ENCODE data around the genes CD82, CHST1, CRY2 and CHRM4.

DNA sequence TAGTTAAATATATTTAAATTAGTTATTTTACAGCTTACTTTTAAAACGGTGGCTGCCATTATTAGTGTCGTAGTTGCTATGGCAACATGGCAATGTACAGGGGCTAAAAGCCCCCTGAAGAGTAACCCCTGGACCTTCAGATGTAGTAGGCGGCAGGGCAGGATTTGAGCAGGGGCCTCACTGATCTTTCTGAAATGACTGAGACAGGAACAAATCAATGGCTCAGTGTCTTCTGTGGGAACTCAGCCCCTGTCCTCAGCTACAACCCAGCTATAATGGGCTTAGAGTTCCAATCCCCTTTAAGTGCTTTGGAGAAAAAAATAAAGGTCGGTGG is 6.3 kb upstream of the CD82 start:
- PRO-cap = unidirectional peak, plus-strand start at position 145 of the sequence; unidirectional peak, minus-strand start at position 274 of the sequence

DNA sequence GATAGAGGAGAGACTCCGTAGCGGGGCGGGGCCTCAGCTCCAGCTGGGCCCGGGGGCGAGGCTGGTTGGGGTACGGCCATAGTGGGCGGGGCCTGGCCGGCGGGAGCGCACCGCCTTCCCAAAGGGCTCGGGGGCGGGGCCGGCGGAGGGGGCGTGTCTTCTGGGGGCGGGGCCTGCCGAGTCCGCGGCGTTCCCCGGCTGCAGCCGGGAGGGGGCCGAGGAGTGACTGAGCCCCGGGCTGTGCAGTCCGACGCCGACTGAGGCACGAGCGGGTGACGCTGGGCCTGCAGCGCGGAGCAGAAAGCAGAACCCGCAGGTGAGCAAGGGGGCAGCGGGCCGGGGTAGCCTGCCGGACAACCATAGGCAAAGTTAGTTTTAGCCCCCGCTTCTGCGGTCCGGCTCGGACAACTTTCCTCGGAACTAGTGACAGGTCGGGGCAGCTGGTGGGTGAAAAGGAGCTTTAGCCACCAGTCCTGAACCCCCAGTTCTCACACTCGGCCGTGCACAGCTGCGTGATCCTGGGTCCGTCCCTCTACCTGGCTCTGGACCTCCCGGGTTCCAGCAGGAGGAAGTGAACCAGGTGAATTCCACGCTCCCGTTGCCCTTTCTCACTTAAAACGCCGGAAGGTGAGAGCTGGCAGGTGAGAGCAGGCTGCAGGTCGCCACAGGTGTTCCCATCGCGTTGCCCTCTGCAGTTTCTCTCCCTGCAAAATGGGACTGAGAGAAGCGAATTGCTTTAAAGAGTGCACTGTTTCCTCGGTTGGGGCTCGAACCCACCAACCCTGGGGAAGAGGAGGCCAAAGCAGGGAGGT is at the start of gene CD82:
TSS of gene CD82 (plus strand) at position 243 of the 812 bp plus-strand sequence.
- PRO-cap = bidirectional peak, plus-strand start at position 245 of the sequence, minus-strand start outside the sequence

GRCh38 chr11:44857427-44857922 is 93.2 kb downstream of the TP53I11 start:
- PRO-cap = no peak

GRCh38 chr11:44943046-44943907 is 7.4 kb downstream of the TP53I11 start:
- PRO-cap = no peak

GRCh38 chr11:45049183-45049547 is 97.3 kb upstream of the PRDM11 start:
- PRO-cap = no peak

DNA sequence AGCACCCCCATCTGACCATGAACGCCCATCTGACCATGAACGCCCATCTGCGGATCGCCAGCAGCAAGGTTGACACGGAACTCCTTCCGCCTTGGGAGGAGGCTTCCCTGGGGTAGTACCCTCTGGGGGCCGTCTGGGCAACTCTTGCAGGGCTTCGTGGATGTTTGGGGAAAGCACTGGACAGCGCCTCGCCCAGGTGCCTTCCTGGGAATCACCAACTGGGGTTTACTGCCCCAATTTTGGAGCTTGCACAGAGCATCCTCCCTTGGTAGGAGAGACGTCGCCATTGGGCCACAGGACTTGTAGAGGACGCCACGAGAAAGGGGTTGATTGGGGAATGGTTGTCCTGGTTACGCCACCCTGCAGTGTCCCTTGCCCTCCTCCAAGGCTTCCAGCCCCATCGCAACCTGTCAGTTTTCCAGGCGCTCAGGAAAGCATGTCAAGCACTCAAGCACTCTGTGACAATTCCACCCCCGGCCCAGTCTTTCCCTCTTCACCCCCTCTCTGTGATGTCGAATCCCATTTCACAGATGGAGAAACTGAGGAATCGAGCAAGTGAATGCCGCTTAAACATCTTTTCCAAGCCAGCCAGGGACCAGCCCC is 944 bp upstream of the PRDM11 start:
- PRO-cap = no peak

DNA sequence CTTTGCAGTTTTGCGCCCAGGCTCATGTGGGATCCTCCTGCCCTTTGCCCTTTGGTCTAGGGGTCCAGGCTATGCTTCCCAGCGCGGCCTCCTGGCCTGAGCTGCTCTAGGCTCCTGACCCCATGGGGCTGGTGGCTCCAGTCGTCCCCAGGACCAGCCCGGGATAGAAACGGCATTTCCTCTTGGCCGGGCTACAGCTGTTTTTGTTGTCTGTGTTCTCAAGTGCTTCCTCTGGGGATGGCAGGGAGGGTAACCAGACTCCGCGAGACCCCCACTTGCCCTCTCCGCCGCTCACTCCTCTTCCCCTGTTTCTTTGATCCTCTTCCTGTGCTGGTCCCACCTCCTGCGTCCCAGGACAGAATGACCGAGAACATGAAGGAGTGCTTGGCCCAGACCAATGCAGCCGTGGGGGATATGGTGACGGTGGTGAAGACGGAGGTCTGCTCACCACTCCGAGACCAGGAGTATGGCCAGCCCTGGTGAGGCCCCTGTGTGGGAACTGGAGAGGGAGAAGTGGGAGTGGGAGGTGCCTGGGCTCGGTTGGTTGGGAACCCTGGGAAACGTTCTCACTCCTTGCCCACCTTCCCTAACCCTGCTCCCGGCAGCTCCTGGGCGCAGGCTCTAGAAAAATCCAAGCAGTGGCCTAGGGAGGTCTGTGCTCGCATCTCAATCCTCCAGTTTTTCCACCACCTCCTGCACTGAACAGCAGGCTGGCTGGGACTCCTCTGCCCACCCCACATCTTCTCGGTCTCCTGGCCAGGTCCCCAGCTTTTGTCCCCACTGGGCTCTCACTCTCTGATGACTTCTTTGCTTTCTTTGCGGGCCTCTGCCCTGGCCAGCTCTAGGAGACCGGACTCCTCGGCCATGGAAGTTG is 35.2 kb downstream of the PRDM11 start:
- PRO-cap = unidirectional peak, minus-strand start at position 165 of the sequence; unidirectional peak, minus-strand start at position 205 of the sequence

GRCh38 chr11:45434283-45434609 is 148.1 kb upstream of the SYT13 start:
- PRO-cap = no peak

DNA sequence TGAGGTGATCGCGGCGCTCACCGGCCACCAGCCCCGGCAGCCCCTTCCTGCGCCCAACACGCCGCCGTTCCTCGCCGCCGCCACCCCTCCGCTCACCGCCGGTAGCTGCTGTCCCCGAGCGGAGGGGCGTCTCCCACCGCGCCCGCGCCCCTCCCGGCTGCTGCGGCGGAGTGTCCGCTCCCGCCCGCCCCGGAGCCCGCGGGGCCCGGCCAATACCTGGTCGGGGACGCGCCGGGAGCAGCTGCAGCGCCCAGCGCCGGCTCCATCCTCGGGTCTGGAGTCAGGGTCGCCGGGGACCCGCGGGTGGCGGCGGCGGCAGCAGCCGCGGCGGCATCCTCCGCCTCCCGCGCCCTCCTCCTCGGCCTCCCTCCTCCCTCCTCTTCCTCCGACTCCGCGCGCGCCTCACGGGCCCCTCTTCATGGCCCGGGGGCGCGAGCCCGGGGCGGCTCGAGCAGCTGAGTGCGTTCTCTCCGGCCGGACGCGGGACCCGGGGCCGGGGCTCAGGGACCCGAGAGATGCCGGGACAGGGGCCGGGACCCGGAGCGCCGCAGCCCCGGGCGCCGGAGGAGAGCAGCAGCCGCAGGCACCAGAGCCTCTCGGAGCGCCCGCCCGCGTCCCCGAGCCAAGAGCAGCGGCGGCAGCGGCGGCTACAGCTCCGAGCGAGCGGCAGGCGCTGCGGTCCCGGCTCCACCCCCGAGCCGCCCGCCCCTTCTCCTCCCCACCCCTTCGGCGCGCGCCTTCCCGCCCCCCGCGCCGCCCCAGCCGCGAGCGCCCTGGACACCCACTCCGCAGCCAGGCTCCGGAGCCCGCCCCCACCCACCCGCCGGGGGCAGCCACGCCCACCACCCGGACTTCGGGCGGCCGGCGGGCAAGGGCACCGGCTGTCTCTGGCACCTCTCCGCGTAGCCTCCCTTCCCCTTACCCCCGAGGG is at the start of gene CHST1:
TSS of gene CHST1 (minus strand) at position 661 of the 931 bp plus-strand sequence.
- PRO-cap = bidirectional peak, plus-strand start at position 212 of the sequence, minus-strand start at position 133 of the sequence; bidirectional peak, plus-strand start at position 419 of the sequence, minus-strand start at position 276 of the sequence; unidirectional peak, minus-strand start at position 636 of the sequence

GRCh38 chr11:45847390-45848429 is at the start of gene CRY2:
Gene CRY2, plus strand, starts transcription at chr11:45847475.
- PRO-cap = bidirectional peak, plus-strand start at chr11:45847478, minus-strand start at chr11:45847251; unidirectional peak, plus-strand start at chr11:45847685; bidirectional peak, plus-strand start at chr11:45848160, minus-strand start at chr11:45848020

DNA sequence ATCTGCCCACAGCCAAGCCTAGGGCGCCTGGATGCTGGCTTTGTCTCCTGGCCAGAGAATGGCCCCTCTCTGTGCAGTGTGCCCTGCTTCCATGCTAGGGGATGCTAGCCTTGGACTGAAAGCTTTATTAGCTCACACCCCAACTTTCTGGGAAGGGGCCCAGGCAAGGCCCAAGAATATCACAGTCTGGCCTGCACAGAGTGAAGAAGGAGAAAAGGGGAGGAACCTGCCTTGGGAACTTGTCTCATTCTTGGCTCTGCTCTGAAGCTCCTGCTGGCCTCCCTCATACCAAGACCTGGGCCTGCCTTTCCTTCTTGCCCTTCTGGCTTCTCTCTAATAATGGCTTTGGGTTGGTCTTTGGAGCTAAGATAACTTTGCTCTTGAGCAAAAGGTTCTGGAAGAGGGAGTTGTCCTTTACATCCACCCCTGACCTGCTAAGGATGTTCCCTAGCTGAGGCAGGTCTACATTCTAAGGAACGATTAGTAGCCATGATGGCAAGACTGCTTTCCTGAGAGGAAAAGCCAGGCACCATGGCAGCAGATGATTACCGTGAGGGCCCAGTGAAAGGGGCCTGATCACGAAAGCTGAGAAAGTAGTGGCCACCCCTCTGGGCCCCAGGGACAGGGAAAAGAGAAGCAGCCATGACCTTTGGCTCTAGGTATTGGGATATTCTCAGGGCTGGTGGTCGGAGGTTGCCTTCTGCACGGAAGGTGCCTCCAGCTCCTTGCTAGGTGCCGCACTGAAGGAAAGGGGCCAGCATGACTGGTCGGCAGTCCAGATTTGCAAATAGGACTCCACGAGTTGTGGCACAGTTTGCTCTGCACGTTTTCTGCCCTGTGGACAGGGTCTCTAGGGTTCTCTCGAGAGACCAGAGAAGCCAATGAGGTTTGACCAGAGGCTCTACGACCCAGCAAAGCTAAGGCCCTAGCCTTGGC is 1.5 kb upstream of the MAPK8IP1 start:
- PRO-cap = no peak

GRCh38 chr11:45907932-45908646 is 1.0 kb upstream of the FREY1 start:
- PRO-cap = no peak

GRCh38 chr11:45919971-45920502 is 2.4 kb upstream of the PEX16 start:
- PRO-cap = no peak

DNA sequence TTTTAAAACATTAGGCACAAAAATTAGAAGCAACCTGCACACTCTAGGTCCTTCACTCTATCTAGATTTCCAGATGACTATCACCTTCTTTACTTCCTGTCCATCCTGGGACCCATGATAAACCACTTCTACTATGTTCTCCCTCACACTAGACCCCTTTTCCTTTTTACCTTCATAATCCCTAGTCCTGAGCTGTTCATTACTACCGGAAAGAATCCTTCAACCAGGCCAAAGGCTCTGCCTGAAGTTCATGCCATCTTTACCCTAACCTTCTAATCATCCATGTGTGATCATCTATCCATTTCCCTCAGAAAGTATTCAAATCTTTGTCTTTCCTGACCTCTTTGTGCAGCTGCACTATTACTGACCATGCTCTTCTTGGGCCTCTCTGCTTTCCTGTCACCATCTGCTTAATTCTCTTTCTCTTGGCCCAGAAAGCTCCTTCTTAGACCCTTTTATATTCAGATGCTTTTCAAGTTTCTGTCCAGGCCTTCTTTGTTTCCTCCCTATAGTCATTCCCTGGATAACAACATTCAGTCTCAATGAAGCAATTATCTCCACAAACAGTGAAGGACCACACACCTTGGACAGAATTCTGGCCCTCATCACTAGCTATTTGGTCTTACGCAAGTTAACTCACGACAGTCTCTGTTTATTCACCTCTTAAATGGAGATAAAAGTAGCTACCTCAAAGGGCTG is 89.6 kb downstream of the LARGE2 start:
- PRO-cap = no peak

DNA sequence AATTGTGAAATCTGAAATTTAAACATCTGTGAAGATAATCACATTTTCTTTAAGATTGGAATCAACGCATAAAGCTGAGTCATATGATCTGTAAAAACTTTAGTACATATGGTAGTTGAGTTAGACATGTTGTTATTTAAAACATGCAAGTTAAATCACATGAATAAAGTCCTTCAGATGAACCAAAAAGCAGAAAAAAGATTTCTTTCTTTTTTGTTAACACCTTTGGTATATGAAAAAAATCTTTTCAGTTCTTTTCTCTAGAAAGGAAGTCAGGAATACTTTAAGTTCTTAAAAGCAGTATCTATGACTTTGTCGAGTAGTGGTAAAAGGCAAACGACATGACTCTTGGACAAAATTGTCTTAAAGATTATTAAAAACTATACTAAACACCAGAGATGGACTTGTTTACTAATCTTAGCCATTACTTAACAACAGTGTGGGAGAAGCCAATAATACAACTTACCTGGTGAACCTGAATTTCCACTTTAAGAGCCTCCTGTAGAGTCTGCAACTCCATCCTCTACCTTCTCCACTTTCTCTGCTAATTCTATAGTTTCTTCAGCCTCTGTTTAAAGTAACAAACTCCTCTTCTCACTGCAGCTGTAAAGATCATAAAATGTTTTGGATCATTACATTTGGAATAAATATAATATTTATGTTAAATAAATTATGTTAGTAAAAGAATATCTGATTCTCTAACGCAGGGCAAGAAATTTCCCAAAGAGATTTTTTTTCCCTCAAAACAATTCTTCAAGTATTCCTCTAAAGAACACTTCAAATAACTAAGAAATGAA is 37.4 kb downstream of the PHF21A start:
- PRO-cap = no peak

GRCh38 chr11:46273733-46274280 is 3.7 kb upstream of the CREB3L1 start:
- PRO-cap = no peak

DNA sequence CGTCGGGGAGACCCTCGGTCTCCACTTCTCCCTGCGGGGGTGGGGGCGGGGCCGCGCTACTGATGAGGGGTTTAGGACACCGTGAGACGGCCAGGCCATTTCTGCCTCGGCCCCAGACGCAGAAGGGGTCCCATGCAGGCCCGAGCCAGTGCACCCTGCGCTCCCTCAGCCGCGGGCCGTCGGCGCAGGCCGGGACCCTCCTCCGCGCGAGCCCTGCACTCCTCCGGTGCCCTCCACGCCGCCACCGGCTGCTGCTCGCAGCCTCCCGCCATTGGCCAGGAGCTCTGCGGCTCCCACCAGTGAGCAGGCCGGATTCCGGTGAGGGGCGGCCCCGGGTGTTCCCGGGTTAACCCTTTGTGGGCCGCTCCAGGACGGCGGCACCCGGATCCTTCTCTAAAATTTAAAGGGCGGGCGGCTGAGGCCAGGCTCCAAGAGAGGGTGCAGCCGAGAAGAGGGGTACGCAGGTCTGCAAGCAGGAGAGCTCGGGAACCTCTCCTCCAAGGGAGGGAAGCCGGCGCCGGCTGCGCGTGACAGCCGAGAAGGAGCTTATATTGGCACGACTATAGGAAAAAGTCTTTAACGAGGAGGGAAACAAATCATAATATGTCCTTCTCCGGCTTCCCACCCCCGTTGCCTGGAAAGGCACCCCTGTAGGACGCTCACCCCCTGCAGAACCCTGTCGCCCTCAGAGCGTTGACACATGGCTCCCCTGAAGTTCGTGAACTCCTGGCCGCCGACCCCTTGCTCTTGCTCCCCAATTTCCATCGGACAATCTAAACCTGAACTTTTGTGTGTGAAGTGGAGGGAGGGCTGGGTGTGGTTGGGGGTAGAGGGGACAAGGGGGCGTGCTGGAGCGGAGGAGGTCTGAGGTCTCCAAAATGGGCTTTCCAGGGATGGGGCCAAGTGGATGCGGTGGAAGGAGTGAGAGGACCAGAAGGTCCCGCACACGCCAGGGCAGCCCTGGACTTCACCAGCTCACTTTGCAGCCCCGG is 18.2 kb downstream of the CREB3L1 start:
- PRO-cap = bidirectional peak, plus-strand start at position 396 of the sequence, minus-strand start at position 223 of the sequence

- PRO-cap = no peak
Observed at GRCh38 chr11:46330393-46330926, 16.8 kb upstream of the DGKZ start.

DNA sequence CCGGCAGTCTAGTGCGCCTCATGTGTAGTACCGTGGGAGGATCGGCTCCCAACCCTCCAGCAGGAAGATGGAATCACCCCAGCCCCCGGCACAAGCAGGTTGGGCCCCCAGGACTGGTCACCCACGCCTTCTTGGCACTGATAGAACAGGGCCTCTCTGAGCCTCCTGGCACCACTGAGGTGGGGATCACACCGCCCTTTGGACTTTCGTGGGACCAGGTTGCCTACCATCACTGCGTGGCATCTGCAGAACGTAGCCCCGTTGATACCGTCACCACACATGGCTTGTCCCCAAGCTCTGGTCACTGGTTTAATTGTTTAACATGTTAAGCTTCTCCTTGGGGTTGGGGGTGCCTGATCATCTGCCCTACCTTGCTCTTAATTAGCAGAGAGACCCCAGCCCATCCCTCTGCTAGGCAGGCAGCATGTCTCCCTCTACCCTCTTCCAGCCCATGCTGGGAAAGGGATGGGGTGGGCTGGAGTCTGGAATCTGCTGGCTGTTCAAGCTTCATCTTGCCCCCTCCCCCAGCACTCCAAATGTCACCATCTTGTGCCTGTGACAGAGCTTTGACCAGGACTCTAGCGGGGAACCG is 900 bp downstream of the DGKZ start:
- PRO-cap = no peak

- PRO-cap = bidirectional peak, plus-strand start at chr11:46391900, minus-strand start at chr11:46391776
Observed at GRCh38 chr11:46391453-46392263, at the start of gene CHRM4. Gene CHRM4, minus strand, starts transcription at chr11:46391776.